ENCODE data around the genes RERG and MGST1.

- RRBS, result no CpG with 5 or more reads among the region's 2 CpGs
Observed at GRCh38 chr12:15157199-15158096, 63.8 kb downstream of the RERG start.

GRCh38 chr12:15179452-15180209, 41.6 kb downstream of the RERG start:
- RRBS, result no CpG with 5 or more reads among the region's 2 CpGs

GRCh38 chr12:15220779-15221780, at the start of gene RERG:
Gene RERG, minus strand, starts transcription at chr12:15221417.
- RRBS, result 3% methylated on average over 11 of the region's 56 CpGs

DNA sequence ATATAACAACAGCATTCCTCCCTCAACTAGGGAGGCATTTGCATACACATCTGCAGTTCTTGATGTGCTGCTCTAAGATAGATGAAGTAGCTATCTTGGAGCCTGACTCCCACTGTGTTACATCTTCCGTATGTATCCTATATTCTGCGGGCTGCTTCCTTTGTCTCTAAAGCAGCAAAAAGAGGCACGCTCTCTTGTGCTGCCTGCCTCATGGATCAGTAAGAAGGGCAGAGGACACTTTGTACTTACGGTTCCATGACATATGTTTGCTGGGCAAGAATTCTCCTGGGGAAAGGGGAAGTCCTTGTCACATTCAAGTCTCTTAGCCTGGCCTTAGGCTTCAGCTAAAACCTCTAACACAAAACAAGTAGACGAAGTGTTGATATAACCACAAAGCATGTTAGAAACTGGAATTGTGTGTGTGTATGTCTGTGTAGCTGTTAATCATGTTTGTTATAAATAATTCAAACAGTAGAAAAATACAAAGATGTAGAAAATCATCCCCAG, 2.5 kb upstream of the RERG start:
- RRBS, result no CpG with 5 or more reads among the region's 5 CpGs

DNA sequence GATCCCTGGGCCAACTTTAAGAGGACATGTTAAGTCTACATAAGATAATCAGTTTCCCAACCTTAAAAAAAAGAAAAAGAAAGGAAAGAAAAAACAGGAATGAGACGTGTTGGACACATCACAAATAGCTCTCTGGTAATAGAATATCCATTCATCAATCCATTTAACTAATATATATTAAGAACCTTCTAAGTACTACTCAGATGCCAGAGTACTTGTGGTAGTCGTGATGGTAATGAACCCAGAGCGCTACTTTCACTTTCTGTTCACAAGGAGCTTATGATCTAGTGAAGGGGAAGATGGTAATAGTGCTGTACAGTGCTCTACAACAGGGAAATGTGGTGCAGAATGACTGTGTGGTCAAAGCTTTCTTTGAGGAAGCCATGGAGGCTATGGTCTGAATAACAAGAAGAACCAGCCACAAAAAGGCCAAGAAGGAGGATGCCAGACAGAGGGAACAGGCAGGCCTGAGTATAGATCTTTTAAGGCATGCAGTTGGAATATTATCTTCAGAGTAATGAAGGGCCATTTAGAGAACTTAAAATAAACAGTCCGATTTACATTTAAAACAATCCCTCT, 212.0 kb downstream of the PTPRO start:
- RRBS, result no CpG with 5 or more reads among the region's 4 CpGs

DNA sequence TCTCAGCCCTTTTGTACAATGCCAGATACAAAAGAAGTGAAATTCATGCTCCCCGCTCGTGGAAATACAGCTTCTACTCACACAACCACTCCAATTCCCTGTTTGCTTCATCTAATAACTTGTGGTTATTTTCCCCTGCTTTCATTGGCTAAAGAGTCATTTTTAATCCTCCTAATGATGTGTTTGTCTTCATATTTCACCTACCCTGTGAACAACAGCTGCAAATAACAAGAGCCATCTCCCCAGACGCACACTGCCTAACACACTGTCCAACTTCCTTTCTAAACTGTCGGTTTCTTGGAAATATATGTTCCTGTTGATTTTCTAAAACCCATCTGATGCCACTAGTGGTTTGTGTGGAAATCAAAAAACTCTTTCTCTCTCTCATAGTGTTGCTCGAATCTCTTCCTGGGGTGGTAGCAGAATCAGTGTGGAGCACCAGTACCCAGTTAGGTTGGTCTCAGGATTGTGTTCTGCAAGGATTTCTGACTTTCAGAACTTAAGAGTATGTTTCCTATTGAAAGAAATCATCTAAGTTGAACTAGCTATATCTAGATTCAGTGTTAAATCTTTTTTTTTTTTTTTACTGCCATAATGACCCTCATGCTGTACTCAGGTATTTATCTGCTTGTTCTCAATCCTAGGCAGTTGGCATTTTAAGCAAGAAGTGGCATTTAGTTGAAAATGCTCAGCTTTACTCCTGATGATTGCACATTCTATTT, 226.9 kb downstream of the EPS8 start:
- RRBS, result no CpG with 5 or more reads among the region's 5 CpGs

DNA sequence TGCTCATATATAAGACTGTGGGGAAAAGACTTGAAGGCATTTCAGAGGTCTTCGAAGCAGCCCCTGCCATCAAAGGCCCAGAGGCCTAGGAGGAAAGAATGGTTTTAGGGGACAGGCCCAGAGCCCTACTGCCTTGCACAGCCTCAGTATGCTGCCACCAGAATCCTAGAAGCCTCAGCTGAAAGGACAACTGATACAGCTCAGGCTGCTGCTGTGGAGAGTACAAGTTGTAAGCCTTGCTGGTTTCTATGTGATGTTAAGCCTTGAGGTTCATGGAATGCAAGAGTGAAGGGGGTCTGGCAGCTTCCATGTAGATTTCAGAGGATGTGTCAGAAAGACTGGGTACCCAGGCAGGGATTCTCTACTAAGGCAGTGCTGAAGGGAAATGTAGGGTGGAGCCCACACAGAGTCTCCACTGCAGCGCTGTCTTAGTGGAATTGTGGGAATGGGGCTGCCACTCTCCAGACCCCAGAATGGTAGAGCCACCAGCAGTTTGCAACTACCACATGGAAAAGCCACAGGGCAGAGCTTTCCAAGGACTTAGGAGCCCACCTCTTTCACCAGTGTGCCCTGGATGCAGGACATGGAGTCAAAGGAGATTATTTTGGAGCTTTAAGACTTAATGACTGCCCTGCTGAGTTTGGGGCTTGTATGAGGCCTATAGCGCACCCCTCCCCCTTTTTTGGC, 110.1 kb downstream of the DERA start:
- RRBS, result no CpG with 5 or more reads among the region's 3 CpGs

DNA sequence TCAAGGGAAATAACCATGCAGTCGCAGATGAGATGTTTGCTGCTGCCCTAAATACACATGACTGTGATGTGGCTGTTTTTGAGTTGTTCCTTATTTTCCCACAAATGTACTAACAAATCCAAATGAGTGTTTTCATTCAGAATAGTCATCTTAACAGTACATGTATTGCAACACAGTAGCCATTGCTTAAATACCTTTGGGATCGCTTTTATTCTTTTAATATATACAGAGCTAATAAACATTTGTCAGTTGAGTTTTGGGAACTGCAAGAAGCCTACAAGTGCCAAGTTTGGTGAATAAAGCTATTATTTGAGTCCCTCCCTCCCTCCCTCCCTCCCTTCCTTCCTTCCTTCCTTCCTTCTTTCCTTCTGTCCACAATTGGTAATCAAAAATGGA, 101.5 kb downstream of the SLC15A5 start:
- RRBS, result no CpG with 5 or more reads among the region's 2 CpGs

DNA sequence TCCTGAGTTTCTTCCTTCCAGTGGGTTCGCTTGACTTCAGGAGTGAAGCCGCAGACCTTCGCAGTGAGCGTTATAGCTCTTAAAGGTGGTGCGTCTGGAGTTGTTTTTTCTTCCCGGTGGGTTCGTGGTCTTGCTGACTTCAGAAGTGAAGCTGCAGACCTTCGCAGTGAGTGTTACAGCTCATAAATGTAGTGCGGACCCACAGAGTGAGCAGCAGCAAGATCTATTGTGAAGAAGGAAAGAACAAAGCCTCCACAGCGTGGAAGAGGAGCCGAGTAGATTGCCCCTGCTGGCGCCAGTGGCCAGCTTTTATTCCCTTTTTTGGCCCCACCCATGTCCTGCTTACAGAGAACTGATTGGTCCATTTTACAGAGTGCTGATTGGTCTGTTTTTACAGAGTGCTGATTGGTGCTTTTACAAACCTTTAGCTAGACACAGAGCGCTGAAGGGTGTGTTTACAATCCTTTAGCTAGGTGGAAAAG, 14.9 kb upstream of the MGST1 start:
- RRBS, result no CpG with 5 or more reads among the region's 13 CpGs

GRCh38 chr12:16347337-16347923, at the start of gene MGST1:
Gene MGST1, plus strand, starts transcription at chr12:16347645.
- RRBS, result 4% methylated on average over 8 of the region's 27 CpGs

GRCh38 chr12:16524302-16524689, 81.7 kb downstream of the LMO3 start:
- RRBS, result no CpG with 5 or more reads among the region's 1 CpG

- RRBS, result no CpG with 5 or more reads among the region's 2 CpGs
Observed at GRCh38 chr12:16572109-16572580, 33.8 kb downstream of the LMO3 start.

- RRBS, result no CpG with 5 or more reads among the region's 13 CpGs
Observed at GRCh38 chr12:17008204-17008787, 402.3 kb upstream of the LMO3 start.

DNA sequence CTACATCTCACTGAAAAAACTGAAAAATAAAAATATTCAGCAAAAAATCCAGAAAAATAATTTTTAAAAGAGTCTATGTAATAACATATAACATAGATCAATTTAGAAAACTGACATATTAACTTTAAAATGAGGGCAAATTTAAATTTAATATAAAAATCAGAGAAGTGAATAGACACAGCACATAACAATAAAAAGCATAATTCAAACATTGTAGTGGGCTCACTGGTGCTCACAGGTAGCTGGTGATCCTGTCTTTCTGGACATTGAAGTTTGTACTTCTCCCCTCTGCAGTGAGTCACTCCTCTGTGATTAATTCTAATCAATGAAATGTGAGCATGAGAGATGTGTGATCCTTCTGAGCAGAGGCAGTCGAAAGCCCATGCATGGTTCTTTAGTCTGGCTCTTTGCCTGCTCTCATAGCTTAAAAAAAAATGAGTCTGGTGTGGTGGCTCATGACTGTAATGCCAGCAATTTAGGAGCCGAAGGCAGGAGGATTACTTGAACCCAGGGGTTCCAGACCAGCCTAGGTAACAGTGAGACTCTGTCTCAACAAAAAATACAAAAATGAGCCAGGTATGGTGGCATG, 59.0 kb upstream of the RERGL start:
- RRBS, result no CpG with 5 or more reads among the region's 2 CpGs

DNA sequence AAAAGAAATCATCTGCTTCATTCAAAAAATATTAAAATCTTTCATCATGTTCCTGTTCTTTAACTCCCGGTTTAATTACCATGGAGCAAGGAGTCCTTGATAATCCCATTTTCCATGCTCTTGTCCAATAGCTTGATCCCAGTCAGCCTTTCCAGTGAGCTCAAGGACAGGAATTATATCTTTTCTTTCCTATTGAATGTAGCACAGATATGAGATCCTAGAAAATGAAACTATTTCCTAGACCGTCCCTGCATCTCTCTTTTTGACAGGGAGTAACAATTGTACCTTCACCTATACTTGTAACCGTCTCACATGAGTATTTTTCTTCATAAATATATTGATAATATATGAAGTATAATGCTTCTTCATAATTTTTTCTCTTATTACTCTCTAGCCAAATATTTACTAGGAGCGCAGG, 35.6 kb downstream of the PIK3C2G start:
- RRBS, result no CpG with 5 or more reads among the region's 4 CpGs

DNA sequence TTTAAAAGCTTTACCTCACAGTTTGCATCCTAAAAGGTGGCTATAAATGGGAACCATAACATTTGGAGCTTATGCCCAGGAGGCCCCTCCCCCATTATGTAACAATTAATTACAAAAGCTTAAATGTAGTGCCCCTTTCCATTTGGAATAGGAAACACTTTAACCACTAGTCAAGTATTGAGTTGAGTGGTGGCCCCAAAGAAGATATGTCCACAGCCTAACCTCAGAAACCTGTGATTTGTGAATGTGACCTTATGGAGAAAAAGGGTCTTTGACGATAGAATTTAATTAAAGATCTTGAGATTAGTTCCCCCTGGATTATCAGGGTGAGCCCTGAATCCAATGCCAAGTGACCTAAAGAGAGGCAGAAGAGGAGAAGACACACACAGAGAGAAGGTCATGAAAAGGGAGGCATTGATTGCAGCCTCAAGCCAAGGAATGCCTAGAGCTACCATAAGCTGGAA, 167.5 kb downstream of the PIK3C2G start:
- RRBS, result no CpG with 5 or more reads among the region's 1 CpG

DNA sequence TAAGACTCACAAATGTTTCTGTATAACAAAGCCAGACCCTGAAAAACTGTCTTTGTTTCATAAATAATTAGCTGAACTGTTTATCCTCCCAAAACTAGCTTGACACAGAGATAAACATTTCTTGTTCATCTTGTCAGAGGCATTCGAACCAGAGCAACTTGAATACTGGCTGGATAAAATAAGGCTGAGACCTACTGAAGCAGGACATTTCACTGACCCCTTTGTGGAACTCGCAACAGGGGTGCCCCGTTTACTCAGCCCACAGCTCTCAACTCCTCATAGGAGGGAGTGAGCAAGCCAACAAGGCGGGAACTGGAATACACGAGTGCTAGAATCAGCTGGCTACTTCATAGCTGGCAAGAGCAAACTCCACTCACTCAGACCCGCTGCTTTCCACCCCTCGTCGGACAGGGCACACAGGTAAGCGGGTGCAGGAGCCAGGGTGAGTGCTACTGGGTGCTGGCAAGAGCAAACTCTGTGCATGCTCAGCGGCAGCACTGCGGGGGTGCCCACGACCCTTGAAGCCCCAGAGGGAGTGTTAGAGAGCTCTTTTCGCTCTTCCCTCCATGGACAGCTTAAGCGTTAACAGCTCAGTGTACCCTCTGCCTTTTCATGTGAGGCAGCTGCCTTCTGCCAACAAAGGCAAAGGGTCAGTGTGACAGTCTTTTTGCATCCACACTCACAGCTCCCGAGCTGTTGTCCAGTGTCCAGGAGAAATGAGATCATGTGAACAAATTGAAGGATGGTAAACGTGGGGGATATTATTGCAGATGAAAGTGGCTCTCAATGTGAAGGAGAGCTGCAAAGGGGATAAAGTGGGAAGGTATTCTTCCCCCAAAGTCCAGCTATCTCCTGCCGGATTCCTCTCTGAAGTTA, 15.7 kb downstream of the CAPZA3 start:
- RRBS, result no CpG with 5 or more reads among the region's 17 CpGs

GRCh38 chr12:19143703-19144705, 14.5 kb downstream of the PLEKHA5 start:
- RRBS, result no CpG with 5 or more reads among the region's 8 CpGs

- RRBS, result no CpG with 5 or more reads among the region's 4 CpGs
Observed at GRCh38 chr12:20040747-20041312, 327.5 kb upstream of the PDE3A start.

- RRBS, result no CpG with 5 or more reads among the region's 1 CpG
Observed at GRCh38 chr12:20374369-20374581, 5.9 kb downstream of the PDE3A start.